Mammary microvascular endothelial cell (primary cell): ENCODE results near the gene CYP27C1.

DNA sequence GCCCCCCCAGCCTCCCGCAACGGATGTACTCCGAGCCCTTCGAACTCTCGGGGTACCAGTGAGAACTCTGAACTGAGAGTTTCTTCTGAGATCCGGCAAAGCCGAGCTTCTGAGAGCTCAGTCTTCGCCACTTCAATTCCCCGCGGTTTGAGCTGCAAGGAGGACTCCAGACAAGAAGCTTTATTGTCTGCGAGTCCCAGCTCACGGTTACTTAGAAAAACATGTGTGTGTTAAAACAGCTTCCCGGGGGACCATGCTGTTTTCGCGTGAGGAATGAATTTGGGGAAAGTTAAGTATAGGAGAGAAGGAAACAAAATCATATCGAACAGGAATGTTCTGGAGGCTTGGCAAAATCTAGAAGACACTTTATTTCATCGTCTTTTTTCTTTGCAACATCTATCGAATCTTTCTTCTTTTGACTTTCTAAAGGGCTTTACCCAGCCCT lies 132.4 kb downstream of the GLI2 start:
- RAMPAGE, long total RNA: no peak

GRCh38 chr2:121500939-121501427 lies 148.3 kb downstream of the CLASP1 start:
- RAMPAGE, long total RNA: no peak

DNA sequence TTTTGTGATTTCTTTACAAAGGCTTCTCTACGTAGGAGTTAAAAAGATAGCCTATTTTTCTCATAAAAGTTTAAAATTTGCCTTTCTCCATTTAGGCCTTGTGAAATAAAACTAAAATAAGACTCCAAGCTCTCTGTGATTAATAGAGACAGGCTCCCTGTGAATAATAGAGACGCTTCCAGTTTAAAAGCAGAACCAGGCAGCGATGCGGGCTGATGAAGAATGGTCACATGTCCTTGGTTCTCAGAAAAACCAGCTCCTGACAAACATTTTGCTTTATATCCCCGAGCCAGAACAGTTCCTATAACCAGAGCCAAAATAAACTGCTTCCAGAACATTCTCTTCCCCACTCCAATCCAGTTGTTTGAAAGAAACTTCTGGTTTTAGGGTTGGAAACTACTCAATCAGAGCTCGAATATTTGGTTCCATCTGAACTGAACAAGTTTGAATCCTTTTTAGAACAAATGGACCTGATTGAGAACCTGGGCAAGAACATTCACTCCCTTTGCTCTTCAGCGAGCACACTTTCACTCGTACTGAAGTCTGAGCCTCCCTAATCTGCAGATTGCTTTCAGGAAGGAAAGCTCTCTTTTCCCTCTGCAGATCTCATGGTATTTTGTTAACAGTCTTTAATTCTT lies 213.7 kb downstream of the TSN start:
- RAMPAGE, long total RNA: no peak

GRCh38 chr2:122019706-122020222 lies 264.3 kb downstream of the TSN start:
- RAMPAGE, long total RNA: no peak

DNA sequence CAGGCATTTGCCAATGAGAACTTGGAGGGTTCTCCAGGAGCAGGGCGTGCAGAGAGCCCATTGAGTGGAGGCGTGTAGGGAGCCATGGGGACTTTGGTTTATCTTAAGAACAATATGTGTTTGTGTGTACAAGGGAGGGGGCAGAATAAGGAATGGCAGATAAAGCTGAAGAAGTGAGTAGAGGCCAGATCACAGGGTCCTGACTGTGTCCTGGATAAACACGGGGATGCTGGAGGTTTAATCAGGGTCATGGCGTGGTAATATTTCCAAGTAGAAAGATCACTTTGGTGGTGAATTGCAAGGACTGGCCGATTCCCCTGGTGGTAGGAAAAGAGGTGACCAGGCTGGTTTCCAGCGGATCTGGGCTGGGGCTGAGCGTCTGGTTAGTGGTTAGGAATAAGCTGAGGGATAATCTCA lies 483.8 kb downstream of the TSN start:
- RAMPAGE, long total RNA: no peak

- RAMPAGE, long total RNA: no peak
These were observed 905.4 kb downstream of the TSN start for GRCh38 chr2:122660729-122661280.

DNA sequence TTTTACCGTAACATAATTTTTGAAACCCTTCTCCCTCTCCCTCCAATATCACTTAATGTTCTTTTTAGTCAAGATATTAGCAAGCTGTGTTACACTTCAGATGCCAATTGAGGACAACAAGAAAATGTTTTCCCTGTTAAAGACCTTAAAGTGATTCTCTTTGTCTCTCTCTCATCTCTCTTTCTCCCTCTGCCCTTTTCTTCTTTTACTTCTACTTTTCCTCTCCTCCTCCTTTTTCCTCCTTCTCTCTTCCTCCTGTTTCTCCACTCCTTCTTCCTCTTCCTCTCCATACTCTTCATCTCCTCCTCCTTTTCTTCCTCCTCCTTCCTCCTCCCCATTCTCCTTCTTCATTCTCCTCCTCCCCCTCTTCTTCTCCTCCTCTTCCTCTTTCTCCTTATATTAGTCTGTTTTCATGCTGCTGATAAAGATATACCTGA lies 634.4 kb upstream of the CNTNAP5 start:
- RAMPAGE, long total RNA: no peak

DNA sequence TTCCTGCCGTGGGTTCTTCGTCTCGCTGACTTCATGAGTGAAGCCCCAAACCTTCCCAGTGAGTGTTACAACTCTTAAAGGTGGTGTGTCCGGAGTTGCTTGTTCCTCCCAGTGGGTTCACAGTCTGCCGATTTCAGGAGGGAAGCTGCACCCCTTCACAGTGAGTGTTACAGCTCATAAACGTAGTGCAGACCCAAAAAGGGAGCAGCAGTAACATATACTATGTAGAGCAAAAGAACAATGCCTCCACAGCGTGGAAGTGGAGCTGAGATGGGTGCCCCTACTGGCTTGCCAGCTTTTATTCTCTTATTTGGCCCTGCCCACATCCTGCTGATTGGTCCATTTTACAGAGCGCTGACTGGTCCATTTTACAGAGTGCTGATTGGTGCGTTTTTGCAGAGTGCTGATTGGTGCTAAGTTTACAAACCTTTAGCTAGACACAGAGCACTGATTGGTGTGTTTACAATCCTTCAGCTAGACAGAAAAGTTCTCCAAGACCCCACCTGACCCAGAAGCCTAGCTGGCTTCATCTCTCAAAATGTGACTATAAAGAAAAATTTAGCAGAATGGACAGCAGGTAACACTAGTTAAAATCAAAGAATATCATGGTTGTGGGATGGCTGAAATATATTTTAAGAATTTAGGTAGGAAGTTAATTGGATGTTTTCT lies 991.0 kb upstream of the GYPC start:
- RAMPAGE, long total RNA: no peak

DNA sequence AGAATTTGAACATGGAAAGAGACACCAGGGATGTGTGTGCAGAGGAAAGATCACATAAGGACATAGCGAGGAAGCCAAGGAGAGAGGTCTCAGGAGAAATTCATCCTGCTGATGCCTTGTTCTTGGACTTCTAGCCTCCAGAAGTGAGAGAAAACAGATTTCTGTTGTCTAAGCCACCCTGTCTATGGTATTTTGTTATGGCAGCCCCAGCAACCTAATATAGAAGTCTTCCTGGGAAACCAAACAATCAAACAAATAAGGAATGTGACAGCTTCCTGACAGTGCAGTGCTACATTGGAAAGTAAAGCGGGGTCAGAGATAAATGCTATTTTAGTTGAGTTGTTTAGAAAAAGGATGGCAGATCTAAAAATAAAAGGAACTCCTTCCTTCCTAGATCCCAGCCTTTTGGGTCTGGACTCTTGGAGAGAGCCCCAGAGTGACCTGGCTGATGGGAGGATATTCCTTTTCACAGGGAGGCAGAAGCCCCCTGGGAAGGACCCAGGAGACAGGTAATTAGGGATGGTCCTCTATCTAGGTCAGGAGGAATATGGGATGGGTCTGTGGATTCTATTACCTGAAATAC lies 443.2 kb upstream of the GYPC start:
- RAMPAGE, long total RNA: no peak

DNA sequence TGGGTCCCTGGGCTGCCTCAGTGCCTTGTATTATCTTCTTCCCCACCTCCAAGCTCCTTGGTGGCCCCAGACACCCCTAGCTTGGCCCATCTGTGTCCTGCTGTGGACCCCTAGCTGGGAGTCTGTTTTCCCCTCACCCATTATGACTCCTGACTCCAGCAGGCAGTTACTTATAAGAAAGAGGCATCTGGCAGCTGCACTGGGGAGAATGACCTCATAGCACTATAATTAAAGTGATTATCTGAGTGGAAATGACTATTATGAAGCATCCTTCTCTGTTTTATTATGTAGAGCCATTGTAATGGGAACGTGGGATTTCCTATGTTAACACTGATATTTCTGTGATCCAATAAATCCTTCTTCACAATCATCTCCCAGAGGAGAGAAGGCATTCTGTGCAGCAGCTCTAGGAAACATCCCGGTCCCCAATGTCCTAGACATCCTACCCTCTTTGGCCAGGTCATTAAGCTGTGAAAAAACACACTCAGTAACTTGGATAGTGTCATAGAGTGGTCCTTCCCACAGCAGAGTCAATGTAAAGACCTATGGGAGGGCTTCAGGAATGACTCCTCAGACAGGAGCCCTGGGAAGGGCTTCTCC lies 36.4 kb downstream of the GYPC start:
- RAMPAGE, long total RNA: no peak

- RAMPAGE, long total RNA: no peak
These were observed 39.4 kb downstream of the GYPC start for GRCh38 chr2:126695326-126695702.

DNA sequence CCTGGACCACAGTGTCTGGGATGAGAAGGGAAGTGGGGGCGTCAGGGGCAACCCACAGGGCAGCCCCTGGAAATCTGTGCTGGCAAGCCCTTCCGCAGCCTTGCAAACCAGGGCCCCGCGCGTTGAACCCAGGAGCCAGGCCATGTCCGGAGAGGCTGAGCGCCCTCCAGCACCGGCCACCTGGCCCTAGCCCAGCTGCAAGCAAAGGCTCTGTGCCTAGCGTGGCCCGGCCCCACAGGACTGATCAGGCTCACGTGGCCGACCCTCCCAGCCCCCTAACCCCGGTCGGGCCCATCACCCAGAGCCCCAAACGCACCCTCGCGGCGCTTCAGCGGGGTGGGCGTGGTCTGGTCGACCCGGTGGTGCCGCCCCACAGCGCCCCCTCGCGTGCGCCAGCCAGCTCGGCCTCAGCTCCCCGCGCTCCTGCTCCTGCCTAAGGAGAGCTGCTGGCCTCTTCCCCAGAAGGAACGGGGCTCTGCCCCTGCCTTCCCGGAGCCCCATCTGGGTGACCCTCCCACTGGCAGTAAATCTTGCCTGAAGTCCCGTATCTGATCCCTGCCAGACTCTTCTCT lies 12.5 kb upstream of the TEX51 start:
- RAMPAGE, long total RNA: no peak

- RAMPAGE, long total RNA: no peak
These were observed 73.3 kb downstream of the TEX51 start for GRCh38 chr2:126972017-126972360.

DNA sequence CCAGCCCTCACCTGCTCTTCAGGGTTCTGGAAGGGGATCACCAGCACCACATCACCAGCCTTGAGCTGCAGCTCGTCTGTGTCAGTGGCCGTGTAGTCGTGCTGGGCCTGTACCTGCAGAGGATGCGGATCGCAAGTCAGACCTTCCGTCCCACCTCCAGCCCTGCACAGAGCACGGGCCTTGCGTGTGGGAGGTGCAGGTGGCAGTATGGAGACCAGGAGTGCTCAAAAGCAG lies 56.6 kb downstream of the BIN1 start:
- RAMPAGE, long total RNA: no peak

DNA sequence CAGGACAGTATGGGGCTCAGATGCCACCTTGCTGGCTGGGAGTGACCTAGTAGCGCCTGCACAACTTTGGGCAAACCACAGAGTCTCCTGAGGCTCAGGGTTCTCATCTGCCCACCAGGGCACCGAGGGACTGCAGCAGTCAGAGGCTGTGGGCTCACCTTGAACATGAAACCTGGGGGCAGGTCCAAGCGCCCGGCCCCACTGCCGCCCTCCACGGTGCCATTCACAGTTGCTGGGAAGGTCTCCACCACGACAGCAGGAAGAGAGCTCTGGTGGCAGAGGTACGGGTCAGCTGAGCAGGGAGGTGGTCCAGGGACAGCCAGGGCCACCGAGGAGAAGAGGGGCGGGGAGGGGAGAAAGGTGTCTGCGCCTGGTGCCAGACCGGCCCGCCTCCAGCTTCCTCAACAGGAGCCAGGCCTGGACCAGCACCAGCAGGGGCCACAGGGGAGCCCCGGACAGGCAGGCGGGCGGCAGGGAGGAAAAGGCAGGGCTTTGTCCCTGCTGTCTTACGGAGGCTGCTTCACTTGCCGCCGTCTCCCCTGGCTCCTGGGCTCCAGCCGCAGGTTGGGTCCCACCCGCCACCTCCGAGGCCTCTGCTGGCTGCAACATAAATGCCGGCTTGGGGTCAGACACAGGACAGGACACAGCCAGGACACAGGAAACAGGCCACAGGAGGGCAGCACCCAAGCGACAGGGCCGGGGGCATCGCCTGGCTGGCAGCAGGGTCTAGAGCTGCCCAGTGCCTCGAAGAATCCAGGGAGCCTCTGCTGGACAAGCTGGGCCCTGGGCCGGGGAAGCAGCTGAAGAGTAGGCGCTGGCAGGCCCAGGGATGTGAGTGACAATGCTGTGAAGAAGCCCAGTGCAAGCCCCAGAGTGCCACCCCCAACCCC lies 56.1 kb downstream of the BIN1 start:
- RAMPAGE, long total RNA: no peak

DNA sequence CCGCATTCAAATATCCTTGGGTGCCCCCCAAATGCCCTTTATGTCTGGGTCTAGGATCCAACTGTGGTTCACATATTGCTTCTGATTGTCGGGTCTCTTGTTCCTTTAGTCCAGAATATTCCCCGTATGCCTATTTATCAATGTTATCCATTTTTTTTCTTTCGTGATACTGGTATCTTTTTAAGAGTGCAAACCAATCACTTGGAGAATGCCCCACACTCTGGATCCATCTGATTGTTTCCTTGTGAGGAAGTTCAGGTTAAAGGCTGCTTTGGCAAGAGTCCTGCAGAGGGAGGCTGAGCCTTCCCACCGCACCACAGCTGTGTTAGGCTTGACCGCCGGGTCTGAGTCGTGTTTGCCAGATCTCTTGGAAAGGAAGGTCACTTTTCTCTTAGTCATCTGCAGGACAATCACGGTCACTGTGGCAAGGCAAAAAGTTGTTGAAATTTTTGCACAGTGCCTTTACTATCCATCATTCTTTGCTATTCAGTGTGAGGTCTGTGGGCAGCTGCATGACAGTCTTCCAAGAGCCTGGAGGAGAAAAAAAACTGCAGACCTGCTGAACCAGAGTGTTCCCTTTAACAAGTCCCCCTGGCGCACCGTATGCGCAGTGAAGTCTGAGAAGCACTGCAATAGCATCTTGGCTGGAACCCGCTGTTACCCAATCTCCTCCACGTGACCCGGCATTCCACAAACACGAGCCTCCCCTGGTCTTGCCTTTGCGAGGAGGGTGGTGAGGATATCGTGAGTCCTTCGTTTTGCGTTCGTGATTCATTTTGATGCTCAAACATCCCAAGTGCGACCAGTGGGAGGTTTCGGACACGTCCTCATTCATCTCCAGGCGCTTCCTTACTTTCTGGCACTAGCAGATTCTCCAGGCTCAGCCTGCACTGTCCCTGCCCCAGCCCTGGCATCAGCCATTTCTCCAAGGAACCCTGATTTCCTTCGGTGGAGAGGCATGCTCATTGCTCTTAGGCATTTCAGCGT lies 23.1 kb downstream of the BIN1 start:
- RAMPAGE, long total RNA: no peak

- RAMPAGE, long total RNA: no peak
These were observed 19.7 kb downstream of the BIN1 start for GRCh38 chr2:127086862-127087969.

DNA sequence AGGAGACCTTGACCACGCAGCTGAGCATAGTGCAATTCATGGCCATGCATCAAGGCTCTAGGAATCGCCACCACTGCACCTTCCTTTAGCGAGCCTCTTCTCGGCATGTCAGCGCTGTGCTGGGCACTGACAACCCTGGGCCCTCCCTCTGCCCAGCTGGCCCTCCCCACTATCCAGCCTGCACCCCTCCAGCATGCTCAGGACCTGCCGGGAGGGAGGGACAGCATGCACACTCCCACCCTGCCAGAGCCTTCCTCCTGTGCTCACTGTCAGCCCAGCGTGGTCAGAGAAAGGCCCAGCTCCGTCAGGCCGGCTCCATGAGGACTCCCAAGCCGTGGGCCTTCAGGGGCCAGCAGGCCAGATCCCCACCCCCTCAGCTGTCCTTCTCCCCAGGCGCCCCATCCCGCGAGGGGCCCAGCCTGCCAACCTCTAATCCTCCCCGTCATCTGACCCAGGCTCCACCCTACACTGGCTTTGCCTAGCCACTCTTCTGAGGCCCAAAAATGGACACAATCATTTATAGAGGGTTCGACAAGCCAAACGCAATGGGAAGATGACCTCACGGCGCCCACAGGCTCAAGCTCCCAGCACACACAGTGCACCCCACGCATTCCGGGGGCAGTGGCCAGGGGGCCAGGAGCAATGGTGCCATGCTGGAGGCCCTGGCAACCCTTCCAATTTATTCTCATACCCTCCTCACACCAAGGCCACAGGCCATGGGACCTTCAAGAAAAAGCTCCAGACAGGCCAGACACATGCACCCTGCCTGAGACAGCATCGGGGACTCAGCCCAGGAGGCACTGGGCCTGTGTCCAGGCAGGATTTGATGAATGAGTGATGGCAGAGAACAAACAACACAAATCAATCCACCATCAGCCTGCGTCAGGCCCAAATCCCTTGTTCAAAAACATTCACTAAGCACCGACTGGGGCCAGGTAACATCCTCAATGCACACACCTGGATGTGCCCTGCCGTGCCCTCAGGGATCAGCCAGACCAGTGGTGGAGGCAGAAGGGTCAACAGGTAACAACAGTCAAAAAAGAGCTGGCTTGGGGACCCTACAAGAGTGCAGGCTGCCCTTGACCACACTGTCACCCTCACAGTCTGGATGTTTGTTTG lies 3.3 kb downstream of the BIN1 start:
- RAMPAGE, long total RNA: no peak

DNA sequence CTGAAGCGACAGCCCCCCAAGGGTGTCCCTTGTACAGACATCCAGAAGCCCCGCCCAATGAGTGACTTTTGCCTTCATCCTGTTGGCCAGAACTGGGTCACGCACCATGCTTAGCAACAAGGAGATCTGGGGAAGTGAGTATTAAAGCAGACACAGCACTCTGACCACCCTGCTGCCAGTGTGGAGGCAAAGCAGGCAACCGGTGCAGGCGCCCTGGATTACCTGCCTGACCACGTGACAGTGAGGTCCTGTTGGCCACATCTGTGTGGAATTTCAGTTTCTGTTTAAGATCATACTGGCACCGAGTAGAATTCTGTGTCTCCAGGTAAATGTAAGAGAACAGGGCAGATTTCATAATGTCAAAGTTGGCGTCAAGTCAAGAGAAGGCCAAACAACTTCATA lies 21.6 kb upstream of the BIN1 start:
- RAMPAGE, long total RNA: no peak

DNA sequence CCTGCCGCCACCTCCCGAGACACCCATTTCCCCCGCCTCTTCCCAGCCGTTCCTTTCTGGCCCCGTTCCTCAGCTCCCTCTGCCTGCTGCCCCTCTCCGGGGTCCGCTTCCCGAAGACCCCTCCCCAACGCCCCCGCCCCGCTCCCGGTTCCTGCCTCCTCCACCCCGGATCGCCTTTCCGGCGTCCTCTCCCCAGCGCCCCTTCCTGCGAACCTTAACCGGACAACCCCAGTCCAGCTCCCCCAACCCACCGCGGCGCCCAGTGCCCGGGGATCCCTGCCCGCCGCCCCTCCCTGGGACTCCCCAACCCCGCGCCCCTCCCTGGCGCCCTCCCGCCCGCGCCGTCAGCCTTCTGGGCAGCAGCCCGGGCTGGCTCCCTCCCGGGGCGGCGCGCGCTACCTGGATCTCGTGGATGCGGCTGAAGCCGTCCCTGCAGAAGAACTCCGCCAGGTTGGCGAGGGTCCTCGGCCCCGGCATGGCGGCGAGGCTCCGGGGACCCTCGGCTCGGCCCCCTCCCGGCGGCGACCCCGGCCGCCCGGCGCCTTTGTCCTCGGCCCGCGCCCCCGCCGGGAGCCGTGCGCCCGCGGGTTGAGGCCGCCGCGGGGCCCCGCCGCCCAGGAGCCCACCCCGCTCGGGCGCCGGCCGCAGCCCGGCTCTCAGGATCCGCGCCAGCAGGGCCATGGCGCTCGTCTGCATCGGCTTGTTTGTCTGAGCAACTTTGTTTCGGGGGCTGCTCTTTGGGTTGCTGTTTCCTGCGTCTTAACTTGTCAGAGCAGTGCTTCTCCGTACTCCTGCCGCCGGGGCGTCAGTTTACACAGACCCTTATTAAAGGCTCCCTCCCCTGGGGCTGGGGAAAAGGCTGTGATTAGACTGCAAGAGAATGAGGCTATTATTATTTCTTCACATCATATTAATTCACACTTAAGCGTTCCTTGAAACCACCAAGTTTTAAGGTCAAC lies at the start of gene CYP27C1:
CYP27C1 (minus strand) TSS at position 710 of the 959 bp plus-strand sequence.
- RAMPAGE, long total RNA: no peak